Spinal cord (tissue), 3 donors: Measurements from ENCODE around the gene CPB2.

DNA sequence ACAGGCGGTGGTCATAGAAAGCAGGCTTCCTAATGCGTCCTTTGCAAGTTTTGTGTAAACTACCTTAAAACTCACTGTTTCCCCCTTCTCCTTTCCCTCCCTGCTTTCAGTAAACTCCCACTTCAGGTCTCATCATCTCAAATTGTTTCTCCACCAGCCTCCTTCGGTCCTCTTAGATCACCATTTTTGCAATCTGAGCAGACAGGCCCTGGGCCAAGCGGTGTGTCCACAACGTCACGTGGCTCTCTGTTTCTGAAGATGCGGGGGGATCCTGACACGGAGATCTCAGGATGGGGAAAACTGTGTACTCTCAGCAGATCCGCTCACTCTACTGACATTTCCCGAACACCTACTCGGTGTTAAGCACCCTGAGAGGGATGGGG lies 38.7 kb downstream of the SERP2 start:
- PRO-cap = no peak
- RAMPAGE, long total RNA = no peak

DNA sequence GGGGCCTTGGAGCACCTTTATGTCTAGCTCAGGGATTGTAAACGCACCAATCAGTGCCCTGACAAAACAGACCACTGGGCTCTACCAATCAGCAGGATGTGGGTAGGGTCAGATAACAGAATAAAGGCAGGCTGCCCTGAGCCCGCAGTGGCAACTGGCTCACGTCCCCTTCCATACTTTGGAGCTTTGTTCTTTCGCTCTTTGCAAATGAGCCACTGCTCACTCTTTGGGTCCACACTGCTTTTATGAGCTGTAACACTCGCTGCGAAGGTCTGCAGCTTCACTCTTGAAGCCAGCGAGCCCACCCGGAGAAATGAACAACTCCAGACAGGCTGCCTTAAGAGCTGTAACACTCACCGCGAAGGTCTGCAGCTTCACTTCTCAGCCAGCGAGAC lies 40.6 kb downstream of the SERP2 start:
- PRO-cap = no peak
- RAMPAGE, long total RNA = no peak

- PRO-cap = no peak
- RAMPAGE, long total RNA = no peak
These were observed 85.8 kb downstream of the NUFIP1 start for GRCh38 chr13:44903256-44904049.

GRCh38 chr13:44922168-44922963 lies 66.9 kb downstream of the NUFIP1 start:
- PRO-cap = no peak
- RAMPAGE, long total RNA = no peak

- PRO-cap = no peak
- RAMPAGE, long total RNA = no peak
These were observed 1.2 kb downstream of the TPT1 start for GRCh38 chr13:45339821-45340226.

GRCh38 chr13:45440394-45440980 lies 22.3 kb upstream of the SLC25A30 start:
- PRO-cap = no peak
- RAMPAGE, long total RNA = no peak

DNA sequence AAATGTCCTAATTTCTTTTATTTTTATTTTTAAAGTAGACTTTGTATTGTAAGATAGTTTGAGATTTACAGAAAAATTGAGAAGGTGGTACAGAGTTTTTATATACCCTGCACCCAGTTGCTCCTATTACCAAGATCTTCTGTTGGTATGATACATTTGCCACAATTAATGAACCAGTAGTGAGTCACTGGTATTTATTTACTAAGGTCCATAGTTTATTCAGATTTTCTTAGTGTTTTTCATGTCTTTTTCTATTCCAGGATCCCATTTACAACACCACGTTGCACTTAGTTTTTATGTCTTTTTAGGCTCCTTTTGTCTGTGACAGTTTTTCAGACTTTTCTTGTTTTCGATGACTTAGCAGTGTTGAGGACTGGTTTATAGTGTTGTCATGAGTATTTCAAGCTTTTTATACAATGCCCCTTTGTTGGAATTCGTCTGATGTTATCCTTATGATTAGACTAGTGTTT lies 35.8 kb downstream of the COG3 start:
- PRO-cap = no peak
- RAMPAGE, long total RNA = no peak

DNA sequence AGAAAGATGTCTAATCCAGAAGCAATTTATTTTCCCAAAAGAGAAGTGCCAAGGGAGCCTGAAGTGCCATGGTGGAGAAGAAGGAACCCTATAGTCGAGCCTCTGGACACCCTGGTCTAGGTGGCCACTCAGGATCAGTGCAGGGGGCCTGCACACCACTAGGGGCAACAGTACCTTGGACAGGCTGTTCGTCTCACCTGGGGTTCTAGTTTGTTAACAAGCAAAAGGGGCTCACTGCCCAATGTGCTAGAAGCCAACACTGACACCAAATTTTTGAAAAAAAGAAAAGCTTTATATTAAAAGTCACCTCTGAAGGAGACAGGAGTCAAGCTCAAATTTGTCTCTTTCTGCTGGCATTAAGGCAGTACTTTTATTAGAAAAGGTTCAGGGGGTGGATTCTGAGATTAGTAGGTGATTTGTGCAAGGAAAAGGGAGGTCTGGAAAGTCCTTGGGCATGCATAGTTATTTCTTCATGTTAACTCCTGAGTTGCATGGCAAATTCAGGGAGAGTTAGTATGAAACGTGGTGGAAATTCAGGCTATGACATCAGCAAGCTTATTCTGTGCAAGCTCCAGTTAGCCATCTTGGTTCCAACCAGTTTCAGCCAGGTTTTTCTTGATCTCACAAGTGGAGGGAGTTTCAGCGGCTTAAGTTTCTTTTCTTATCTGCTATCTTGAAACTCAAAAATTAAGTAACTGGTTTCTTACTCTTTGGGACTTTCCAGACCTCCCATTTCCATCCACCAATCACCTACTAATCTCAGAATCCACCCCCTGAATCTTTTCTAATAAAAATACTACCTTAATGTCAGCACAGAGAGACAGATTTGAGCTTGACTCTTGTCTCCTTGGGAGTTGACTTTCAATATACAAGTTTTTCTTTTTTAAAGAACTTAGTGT lies 843 bp upstream of the CBY2 start:
- PRO-cap = no peak
- RAMPAGE, long total RNA = no peak

DNA sequence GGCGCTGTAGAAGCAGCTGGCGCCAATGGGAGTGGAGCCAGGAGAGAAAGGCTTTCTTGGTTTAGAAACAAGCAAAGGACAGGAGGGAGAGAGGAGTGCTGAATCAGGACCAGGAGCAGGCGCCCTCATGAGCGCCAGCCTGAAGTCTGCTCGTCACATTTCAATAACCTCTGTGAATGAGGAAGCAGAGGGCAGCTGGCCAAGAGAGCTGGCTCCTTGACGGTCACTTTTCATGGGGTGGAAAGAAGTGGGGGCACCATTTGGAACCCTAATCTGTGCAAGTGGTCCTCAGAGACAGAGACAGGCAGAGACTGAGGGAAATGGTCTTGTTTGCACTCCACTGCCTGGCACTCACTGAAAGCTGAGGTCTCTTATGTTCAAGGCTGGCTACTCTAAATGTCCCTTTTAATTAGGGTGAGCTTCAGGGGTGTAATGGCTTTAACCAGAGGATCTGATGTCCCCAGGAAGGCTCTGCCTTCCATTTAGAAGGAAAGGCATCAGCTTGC lies 3.5 kb downstream of the SIAH3 start:
- PRO-cap = no peak
- RAMPAGE, long total RNA = no peak

DNA sequence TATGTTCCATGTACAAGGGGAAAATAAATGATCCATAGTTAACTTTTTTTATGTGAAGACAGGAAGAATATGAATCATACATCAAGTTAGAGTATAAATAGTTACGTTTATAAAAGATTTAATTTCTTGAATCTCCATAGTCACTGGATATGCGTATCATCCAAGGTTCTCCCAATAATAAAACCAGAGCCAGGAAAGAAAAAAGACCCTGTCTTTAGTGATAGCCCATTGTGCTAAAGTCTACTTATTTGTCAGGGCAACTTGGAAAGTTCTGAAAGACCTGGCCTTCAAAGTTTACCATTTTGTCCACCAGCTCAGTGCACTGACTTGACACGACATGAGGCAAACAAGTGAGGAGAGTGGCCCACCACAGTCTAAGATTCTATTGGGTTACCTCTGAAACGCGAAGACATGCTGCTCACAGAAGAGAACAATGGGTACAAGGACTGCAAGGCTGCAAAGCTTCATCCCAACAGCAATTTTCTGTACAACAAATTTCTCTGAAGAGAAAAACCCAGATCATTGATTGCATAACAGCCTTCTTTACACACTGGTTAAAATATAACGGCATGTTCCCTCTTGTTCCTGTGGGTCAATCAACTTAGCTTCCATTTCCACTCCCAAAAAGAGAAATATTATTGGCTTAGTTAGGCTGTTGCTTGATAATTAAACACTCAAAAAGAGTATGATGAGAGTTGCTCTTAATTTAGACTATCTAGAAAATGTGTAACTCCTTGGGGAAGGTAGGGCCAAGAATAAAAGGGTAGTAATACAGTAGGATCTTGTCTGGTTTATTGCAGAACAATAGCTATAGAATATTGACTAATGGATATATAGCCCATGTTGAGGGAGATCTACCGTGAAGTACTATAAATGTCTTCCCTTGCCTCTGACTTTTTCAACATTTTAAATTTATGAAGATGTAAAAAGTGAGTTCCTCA lies at the start of gene CPB2:
CPB2 (minus strand) TSS at position 492 of the 941 bp plus-strand sequence.
- PRO-cap = no peak
- RAMPAGE, long total RNA = no peak

- PRO-cap = no peak
- RAMPAGE, long total RNA = no peak
These were observed 30.3 kb upstream of the CPB2 start for GRCh38 chr13:46134906-46135729.

- PRO-cap = no peak
- RAMPAGE, long total RNA = no peak
These were observed 32.7 kb upstream of the CPB2 start for GRCh38 chr13:46137456-46137992.

DNA sequence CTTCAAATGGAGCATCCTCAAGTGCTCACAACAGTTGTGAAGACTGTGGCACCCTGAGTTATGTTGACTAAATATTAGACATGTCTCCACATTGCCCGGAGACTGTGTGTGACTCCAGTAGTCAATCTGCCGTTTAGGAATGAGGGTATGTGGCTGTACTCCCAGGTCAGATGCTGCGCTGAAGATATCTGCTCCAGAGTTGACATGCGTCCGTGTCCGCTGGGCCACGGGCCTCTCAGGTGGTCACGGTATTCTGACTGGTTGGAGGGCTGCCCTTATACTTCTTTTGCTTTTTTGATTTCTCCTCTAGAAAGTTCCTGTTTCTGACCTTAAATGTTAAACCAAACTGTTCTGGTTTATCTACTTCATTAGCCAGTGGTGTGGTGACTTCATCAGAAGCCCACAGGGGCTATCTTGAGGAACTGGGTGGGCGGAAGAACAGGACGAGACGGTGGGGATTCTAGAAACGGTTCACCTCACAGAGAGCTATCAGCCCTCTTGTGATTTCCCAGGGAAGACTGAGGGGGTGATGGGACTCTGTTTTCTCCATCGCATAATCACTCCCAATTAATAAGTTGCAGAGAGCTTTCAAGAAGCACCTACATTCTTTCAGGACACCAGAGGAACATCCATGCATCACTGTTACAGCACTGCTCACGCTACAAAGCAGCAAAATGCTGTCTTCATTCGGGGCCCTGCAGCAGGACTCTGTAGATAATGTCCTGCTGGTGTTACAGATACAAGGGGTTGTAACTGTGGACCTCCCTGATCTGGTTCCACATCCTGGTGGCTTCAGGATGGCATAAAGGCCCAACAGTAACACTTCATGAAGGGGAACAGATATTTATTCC lies 1.3 kb upstream of the LCP1 start:
- PRO-cap = no peak
- RAMPAGE, long total RNA = no peak

- PRO-cap = no peak
- RAMPAGE, long total RNA = no peak
These were observed 73.5 kb downstream of the RUBCNL start for GRCh38 chr13:46313550-46313995.

DNA sequence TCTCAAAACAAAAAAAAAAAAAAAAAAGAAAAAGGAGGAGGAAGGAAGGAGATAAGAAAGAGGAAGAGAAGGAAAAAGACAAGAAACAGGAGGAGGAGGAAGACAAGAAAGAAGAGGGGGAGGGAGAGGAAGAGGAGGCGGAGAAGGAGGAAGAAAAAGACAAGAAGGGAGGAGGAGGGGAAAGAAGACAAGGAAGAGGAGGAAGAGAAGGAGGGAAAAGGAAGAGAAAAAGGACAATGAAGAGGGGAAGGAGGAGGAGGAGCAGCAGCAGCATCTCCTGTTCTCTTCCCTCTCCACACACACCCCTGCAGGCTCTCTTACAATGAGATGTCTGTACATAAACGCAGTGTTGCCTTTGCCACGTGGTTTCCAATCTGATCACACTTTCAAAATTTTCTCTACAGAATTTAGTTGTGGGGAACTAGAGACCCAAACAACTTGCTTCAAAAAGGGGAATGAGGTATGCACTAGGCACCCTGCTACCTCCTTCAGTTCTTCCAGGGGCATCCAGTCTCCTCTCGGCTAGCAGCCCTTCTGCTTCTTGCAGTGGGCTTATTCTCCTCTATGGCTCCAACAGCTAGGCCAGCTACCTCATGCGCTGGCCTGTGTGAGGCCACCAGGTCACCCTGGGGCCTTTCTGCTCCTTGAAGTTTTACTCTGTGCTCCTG lies 66.5 kb downstream of the RUBCNL start:
- PRO-cap = no peak
- RAMPAGE, long total RNA = no peak

DNA sequence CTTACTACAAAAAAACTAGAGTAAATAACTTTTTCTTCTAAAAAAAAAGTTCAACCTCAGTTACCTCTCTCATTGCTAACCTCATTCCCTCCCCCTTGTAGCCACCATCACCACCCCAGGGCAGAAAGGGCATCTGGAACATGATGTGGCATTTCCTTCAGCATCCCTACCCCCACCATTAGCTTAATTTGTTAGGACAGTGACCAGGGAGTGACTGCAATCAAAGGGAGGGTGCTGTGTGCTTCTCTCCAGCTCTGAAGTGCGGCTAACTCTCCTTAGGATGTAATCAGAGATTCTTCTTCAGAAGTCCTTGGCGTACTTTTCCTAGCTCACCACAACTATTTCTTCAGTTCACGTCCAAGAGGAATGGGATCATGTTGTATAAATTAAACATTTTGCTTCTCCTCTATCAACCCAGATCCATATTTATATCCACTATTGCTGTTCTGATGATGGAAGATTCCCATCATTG lies 17.2 kb upstream of the RUBCNL start:
- PRO-cap = no peak
- RAMPAGE, long total RNA = no peak

GRCh38 chr13:46667911-46668265 lies 114.9 kb downstream of the LRCH1 start:
- PRO-cap = no peak
- RAMPAGE, long total RNA = no peak

DNA sequence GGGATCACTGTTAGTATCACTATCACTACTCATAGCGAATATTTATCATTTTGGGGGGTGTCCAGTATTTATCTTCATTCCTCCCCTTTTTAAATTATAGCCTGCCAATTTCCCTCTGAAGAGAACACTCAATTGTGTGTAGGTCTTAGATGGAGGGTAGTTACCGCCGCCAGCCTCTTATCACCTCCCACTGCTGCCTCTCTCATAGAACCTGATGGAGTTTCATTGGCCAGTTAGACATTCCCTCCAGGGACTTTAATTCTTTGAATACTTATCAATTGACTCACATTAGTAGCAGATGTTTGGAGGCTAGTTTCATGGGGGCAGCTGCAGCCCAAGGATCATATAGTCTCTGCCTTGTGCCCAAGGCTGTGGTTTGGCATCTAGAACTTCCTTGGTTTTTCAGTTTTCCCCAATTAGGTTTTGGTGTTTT lies 318.8 kb upstream of the HTR2A start:
- PRO-cap = no peak
- RAMPAGE, long total RNA = no peak

DNA sequence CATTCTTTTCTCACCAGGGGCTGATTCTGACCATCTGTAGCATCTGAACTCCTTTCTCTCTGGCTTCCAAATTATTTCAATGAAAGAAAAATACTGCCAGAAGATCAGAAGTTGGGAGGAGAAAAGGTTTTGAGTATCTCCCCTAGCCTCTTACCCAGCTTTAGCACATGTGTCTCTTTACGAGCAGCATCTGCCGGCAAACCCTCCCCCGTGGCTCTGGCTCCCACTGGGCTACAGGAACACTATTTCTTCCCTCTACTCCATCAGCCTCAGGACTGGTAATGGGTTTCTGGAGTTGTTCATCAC lies 437.2 kb upstream of the HTR2A start:
- PRO-cap = no peak
- RAMPAGE, long total RNA = no peak

DNA sequence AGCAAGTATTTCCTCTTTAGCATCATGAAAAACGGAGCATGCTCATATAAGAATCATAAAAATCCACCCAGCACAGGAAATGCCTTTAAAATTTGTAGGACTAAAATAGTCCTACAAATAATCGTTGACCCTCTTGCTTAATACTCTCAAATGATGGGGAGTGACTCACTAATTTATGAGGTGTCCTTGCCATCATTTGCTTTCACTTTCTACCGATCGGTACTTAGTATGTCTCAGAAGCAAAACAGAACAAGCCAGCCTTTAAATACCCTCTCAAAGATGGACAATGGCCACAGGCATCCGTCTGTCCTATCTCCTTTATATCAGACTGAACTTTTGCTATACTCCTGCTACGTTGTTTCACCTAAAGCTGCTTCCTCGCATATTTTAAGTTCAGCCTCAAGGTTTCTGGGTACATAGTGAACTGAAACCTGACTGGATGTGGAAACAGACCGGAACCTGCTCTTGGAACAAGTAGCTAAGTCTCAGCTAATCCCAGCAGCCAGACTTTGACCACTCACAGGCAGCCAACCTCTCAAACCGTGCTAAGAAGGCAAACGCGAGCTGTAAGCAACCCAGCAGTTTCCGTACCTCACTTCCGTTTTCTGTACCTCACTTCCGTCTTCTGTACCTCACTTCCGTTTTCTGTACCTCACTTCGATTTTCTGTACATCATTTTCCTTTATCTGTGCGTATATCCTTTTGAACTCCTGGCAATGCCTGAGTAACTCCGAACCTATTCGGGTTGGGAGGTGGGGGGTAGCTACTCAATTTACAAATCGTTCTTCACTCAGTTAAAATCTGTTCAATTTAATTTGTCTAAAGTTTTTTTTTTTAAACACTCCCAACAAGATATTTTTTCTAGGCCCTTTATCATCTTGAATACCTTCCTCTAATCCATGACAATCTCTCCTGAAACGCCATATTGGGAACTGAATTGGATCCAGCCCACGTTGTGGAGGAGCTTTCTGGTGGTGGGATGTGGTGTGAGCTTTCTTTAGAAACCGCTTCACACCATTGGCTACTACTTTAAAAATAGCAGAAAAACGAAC lies 96.9 kb downstream of the SUCLA2 start:
- PRO-cap = no peak
- RAMPAGE, long total RNA = no peak